Gastrocnemius medialis (tissue), 3 donors: Measurements from ENCODE around the gene OPCML.

- PRO-cap: no peak
- RAMPAGE, long total RNA, 3 experiments: no peak in any of the 3 experiments
These were observed 701.9 kb downstream of the NTM start for GRCh38 chr11:132072000-132072956.

DNA sequence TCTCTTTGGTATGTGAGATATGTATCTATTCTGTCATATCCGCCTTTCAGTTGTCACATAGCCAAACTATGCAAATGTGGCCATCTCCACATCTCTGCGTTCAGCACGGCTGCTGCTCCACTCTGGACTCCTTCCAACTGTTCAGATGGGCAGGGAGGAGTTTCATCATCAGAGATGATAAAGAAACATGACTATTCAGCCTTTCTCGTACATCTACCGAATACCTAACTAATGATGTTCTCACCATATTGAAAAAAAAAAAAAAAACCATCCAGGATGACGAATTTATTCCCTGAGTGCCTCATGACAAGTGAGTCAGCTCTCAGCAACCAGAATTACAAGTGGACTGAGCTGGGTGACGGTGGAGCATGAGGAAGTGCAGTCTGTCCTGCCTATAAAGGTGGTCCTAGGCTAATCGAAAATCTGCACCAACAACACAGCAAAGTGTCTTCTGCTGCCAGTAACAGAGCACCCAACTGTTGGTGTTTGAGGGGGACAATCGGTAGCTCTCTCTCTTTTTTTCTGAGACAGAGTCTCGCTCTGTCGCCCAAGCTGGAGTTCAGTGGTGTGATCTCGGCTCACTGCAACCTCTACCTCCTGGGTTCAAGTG is 899.5 kb downstream of the OPCML start:
- PRO-cap: no peak
- RAMPAGE, long total RNA, 3 experiments: no peak in any of the 3 experiments

DNA sequence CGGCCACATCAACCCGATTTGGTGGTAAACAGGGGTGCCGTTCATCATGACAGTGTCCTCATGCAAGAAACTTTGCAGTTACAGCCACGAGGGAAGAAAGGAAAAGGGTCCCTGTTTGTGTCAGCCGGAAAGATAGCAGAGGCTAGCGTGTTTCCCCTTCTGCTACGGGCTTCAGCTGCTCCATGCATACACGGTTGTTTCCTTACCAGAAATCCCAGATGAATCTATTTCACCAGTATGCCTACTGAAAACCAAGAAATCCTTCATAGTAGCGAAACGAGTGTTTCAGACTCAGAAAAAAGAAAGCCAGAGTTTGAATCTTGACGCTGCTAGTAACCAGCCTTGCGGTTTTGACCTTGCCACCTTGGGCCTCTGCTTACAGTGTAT is 369.7 kb downstream of the OPCML start:
- PRO-cap: no peak
- RAMPAGE, long total RNA, 3 experiments: no peak in any of the 3 experiments

DNA sequence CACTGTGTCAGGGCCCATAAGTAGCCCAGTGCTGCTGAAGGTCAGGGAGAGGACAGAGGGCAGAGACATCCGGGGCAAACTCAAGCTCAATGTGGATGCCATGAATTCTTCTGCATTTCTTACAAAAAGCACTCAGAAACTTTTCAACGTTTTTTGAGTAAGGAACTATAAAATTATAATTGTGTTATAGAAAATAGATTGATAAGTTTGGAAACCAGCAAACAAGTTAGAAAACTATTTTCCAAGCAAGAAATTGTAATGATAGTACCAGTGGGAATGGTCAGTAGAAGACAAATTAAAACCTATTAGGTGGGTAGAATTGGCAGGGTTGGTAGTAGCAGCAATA is 285.8 kb downstream of the OPCML start:
- PRO-cap: no peak
- RAMPAGE, long total RNA, 3 experiments: no peak in any of the 3 experiments

DNA sequence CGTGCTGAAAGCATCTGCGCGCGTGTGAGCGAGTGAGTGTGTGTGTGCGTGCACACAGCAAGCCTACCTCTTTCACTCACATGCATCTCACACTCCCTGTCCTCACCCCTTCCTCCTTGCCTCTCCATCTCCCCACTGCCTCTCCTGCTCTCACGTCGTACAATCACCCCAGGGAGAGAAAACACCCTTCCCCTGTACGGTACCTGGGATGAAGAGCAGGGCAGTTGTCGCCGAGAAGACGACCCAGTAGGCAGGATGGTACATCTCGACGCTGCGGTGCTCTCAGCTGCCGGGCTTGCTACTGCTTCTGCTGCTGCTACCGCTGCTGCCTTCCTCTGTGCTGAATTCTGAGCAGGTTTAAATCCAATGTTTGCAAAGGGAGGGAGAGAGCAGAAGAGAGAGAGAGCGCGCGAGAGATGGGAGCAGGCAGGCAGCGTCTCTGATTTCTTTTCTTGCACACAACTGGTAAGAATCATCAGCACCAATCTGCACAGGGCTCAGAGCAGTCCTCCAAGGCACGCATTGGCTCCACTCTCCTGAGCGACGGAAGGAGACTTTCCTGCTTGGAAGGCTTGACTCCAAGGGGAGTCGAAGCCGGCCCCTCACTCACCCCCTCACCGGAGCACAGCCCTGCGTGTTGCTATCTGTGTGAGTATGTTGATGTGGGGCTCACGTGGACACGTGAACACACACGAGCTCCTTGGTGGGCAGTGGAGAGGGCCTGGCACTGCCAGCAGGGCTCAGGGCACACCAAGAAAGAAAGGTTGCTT is at the start of gene OPCML:
TSS of gene OPCML (minus strand) at position 441 of the 770 bp plus-strand sequence.
- PRO-cap: no peak
- RAMPAGE, long total RNA, 3 experiments: no peak in any of the 3 experiments

DNA sequence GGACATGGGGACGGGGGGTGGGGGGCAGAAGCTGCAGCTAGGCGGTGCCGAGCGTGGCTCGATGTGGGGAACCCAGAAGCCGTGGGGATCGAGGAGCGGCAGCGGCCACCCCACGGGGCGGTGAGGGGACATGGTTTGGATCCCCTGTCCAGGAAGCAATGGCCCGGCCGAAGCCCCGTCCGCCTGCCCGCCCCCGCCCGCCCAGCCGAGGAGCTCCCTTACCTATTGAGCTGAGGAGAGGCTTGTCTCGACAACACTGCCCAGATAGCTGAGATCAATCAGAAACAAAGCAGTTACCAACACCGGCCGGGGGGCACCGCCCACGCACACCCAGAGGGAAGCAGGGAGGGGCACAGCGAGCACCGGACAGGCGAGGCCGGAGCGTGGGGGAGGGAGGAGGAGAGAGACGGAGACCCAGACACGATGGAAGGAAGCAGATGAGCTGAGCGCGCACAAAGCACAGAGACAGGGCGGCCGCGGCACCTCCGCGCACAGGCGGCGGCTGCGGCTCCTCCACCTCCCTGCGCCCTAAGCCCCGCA is 38.7 kb downstream of the IGSF9B start:
- PRO-cap: no peak
- RAMPAGE, long total RNA, 3 experiments: no peak in any of the 3 experiments

DNA sequence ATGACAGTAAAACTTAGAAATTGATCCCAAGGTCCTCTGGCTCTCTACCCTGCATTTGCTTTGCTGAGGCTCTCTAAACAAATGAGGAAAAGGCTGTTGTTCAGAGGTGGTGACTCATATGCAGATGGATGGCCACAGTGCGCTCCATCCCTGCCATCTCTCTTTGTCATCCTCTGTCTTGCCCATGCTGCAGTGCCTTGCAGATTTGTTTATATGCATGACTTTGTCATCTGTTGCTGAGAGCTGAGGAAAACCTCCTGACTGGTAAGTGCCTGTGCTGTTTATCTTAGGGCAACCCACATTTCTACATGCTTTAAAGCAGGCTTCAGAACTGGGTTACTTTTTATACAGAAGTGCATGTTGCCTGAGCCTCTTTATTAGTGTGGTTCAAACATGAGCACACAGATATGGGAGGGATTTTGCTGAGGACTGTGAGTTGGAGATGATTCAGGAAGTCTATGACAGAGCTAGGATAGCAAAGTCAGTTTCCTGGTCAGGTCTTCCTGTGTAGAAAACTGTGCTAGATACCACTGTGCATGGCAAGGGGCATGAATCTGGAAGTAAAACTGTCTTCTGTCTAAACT is 57.4 kb downstream of the JAM3 start:
- PRO-cap: no peak
- RAMPAGE, long total RNA, 3 experiments: no peak in any of the 3 experiments

GRCh38 chr11:134155860-134156419 is 67.8 kb downstream of the NCAPD3 start:
- PRO-cap: no peak
- RAMPAGE, long total RNA, 3 experiments: no peak in any of the 3 experiments

- PRO-cap: no peak
- RAMPAGE, long total RNA, 3 experiments: no peak in any of the 3 experiments
These were observed 356 bp downstream of the VPS26B start for GRCh38 chr11:134224739-134225314.

GRCh38 chr11:134255021-134255335 is 1.6 kb downstream of the ACAD8 start:
- PRO-cap: no peak
- RAMPAGE, long total RNA, 3 experiments: no peak in any of the 3 experiments

GRCh38 chr11:134398301-134398503 is 13.8 kb downstream of the B3GAT1 start:
- PRO-cap: no peak
- RAMPAGE, long total RNA, 3 experiments: no peak in any of the 3 experiments

GRCh38 chr11:134948916-134949597 is 537.0 kb upstream of the B3GAT1 start:
- PRO-cap: no peak
- RAMPAGE, long total RNA, 3 experiments: no peak in any of the 3 experiments